ENCODE results near the gene EDRF1.

DNA sequence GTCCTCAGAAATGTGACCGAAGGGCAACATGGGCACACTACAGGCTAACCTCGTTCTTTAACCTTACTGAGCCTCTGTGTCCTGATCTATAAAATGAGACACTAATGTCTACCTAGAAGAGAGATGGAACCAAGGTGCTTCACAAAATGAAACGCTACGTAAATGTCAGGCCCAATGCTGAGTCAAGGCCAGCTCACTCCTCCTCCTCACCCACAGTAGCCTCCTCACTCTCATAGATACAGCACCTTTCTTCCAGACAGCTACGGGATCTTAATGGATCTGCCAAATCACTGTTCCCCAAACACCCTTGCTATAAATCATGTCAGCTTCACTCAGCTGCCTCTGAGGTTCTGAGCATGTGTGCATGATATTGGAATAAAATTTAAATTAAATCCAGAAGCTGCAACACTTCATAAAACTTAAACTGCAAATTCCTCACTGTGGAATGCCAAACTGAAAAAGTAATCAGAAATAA is 14.6 kb upstream of the CPXM2 start:
- RRBS, result no CpG with 5 or more reads among the region's 5 CpGs

DNA sequence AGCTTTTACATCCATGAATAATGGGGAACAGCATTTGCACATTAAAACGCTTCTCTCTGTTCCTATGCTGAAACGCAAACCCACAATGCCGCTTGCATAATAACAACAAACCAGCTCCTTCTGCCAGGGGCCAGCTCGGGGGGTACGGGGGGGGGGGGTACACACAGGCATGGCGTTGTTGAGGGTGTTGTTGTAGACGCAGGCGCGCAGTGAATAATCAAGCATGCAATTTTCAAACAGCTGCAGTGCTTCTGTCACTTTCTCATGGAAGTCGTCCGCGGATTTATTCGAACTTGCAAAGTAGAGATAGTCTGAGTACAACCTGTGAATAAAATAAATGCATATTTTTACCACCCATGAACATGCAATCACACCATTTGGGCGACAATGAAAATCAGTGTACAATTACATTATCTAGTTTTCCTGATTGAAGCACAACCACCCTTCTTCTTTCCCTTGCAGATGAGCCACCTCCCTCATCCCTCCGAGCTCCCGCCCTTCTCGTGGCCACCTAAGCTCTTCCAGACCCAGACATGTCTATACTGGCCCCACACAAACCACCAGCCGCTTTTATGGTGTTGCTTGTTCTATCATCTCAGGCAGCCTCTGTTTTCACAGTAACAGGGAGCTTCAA is 72.2 kb downstream of the CHST15 start:
- RRBS, result no CpG with 5 or more reads among the region's 18 CpGs

GRCh38 chr10:124064755-124065225 is 28.6 kb downstream of the CHST15 start:
- RRBS, result no CpG with 5 or more reads among the region's 8 CpGs

DNA sequence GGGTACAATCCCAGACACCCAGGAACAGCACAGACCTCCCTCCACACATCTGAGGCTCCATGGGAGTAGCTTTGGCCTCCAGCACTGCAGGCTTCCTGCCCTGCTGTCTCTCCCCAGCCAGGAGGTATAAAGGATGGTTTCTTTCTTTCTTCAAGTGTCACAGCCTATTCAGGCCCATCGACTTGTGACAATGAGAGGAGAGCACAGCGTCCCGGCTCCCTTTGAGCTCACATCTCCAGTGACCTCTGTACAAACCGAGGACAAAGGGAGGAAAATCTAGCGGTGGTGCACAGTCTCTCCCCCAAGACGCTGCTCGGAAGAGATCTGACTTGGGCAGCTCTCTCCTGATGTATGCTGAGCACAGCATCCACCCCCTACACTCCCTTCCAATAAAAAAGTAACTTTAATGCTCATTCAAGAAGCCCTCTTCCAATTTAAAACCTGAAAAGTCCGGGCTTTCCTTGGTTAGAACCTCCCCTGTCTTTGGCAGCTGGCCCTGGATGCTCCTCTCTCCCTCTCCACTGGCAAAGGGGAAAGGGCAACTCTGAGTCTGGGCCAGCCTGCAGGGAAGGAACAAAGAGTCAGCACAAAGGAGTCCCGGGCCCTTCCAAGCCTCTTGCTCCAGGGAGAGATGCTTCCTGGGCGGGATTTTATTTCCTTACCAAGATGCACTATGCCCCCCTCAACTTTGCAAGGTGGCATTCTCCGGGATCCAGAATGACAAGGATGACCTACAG is 18.0 kb downstream of the CHST15 start:
- RRBS, result no CpG with 5 or more reads among the region's 11 CpGs

DNA sequence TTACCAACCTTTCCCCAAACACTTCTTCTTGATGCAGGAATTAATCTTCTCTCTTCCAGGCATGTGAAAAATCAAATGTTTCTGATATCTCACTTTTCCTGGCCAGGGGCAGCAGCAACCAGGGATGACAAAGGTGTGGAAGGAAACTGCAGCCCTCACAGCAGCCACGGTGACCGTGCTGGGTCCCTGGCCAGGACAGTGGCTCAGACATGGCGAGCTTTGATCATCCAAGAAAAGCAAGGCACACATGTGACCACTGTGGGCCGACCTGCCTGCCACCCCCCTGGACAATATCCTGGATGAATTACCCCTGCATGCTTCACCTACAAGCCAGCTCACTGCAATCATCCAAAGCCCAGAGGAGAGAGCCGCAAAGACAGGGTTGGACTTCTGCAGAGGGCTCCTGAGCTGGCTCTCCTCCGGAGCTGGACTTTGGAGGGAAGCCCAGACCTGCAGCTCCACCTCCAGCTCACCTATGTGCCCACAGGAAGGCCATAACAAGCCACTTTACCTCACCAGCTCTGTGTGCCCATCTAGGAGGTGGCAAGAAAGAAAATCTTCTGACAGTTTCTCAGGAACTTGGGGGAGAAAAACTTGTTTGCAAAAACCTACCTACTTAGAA is 2.7 kb downstream of the CHST15 start:
- RRBS, result no CpG with 5 or more reads among the region's 6 CpGs

GRCh38 chr10:124138408-124138681 is 44.9 kb upstream of the CHST15 start:
- RRBS, result no CpG with 5 or more reads among the region's 1 CpG

GRCh38 chr10:124143468-124144052 is 50.2 kb upstream of the CHST15 start:
- RRBS, result no CpG with 5 or more reads among the region's 8 CpGs

GRCh38 chr10:124152526-124153793 is 59.6 kb upstream of the CHST15 start:
- RRBS, result no CpG with 5 or more reads among the region's 38 CpGs

- RRBS, result no CpG with 5 or more reads among the region's 2 CpGs
These were observed 1.6 kb upstream of the OAT start for GRCh38 chr10:124420206-124420752.

DNA sequence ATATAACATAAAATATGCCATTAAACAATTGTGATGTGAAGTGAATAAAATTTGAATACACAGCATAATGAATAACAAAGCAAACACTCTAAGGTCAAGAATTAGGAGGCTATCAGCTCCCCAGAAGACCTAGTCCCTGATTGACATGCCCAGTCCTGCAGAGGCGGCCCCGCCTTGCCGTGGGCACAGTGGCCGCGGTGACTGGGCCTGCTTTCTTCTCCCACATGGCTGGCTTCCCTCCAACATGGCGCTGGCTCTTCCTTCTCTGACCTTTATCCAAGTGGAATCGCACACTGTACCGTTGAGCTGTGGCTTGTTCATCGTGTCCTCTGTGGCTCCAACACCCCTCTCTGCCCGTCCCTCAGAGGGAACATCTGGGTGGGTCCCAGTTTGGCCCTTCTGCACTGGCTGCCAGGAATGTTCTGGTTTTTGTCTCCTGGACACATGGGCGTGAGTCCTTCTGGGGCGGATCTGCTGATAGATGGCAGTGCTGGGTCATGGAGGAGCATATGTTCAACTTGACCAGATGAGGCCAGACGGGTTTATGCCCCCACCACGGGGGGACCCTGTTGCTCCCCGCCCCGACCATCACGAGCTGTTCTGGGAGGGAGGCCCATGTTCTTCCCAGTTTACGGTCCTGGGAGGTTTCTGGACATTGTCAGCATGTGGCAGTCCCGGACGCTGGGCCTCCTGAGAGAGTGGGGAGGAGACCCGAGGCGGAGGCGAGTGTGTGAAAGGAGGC is 63.4 kb downstream of the LHPP start:
- RRBS, result no CpG with 5 or more reads among the region's 23 CpGs

- RRBS, result 78% methylated on average over 3 of the region's 25 CpGs
These were observed 138.4 kb downstream of the FAM53B start for GRCh38 chr10:124605501-124606357.

DNA sequence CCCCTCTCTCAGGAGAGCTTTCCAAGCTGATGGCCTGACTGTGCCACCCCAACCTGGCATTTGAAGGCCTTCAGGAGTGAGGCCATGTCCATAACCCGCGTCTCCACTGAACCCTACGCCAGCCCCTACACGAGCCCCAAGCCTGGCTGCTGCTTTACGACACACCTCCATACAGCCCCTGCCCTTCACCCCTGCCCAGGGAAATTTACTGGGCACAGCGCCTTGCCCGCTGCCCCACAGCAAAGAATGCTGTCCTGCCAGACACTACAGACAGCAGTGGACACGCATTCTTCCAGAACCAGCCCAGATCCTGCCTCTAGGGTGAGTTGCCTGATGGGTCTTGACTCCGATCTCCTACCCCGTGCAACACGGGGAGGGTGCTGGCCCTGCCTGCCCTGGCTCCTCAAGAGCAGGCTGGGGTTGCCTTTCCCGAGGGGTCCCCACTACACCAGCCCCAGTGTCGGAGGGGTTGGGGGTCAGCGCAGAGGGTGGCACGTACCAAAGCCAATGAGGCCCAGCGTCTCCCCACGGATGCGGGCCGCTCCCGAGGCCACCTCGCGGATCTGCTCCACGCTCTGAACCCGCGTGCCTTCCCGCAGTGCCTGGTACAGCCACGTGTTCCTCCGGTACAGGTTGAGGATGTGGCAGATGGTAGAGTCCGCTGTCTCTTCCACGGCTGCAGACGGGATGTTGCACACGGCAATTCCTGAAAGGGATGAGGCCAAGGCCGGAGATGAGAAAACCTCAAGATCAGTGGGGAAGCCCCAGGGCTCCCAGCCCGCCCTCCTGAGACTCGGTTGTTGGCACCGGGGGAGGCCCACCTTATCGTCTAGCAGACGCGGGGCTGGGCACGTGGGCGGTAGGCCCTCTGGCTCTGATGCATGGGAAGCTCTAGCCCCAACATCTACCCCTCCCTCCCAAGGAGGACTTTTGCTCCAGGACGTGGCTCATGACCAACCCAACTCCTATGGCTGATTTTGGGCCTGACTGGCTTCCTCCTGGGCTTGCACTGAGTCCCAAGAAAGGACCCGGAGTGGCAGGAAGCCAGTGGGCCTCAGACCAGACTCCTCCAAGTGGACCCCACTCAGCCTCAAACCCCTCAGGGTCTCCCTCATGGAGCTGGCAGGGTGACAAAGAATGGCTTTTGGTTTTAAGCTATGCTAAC is 30.0 kb downstream of the CTBP2 start:
- RRBS, result 92% methylated on average over 4 of the region's 43 CpGs

DNA sequence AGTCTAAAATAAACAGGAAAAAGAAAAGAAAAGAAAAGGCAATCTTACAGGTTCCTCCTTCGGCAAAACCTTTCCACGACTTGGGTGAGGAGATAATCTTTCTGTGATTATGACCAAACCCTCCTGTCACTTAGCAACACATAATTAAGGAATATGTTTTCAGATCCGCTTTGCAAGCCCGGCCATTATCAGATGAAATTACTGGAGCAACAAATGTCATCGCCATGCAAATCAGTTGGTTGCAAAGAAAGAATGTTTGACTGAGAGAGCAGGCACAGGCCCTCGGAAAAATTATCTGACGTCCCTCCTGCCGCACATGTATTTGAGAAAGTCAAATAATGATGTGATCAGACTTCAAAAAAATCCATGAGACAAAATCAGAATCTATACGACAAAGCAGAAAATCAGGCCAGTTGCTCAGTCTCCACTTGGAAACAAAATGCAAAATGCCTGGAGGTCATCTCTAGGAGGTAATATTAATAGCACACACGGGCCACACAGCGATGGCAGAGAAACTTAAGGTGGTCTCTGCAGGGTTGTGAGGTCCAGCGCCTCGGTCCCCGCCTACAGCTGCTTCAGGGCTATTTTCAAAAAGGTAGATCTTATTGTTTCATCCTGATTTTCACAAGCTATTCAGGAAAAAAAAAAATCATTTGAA is 3.2 kb downstream of the CTBP2 start:
- RRBS, result no CpG with 5 or more reads among the region's 14 CpGs

DNA sequence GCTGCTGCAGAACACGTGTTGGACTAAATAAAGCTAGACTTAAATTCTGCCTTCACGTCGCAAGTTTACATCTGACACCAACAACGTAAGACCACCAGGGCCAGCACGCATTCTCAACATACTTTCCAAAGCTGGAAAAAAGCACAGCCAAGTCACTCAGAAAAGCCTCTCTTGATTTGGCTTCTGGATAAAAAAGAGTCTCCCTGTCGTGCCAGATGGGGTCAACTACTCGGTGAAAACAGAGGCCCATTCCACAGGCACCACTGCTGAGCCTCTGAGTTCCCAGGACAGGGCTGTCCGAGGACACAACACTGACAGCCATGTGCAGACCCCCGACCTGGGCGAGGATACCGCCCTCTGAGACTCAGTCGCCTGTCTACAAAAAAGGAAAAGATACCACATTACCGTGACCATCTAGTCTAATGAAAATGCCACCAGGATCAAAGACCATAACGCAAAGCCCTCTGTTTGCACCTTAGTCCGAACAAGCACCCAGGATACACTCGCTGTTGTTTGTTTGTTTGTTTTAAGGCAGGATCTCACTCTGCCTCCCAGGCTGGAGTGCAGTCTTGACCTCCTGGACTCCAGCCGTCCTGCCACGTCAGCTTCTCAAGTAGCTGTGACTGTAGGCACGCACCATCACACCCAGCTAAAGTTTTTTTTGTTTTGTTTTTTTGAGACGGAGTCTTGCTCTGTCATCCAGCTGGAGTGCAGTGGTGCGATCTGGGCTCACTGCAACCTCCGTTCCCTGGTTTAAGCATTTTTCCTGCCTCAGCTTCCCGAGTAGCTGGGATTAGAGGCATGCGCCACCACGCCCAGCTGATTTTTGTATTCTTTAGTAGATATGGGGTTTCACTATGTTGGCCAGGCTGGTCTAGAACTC is 55.5 kb upstream of the CTBP2 start:
- RRBS, result no CpG with 5 or more reads among the region's 25 CpGs

- RRBS, result no CpG with 5 or more reads among the region's 6 CpGs
These were observed 111.7 kb upstream of the CTBP2 start for GRCh38 chr10:125139605-125139995.

GRCh38 chr10:125162388-125163056 is 134.7 kb upstream of the CTBP2 start:
- RRBS, result no CpG with 5 or more reads among the region's 35 CpGs

DNA sequence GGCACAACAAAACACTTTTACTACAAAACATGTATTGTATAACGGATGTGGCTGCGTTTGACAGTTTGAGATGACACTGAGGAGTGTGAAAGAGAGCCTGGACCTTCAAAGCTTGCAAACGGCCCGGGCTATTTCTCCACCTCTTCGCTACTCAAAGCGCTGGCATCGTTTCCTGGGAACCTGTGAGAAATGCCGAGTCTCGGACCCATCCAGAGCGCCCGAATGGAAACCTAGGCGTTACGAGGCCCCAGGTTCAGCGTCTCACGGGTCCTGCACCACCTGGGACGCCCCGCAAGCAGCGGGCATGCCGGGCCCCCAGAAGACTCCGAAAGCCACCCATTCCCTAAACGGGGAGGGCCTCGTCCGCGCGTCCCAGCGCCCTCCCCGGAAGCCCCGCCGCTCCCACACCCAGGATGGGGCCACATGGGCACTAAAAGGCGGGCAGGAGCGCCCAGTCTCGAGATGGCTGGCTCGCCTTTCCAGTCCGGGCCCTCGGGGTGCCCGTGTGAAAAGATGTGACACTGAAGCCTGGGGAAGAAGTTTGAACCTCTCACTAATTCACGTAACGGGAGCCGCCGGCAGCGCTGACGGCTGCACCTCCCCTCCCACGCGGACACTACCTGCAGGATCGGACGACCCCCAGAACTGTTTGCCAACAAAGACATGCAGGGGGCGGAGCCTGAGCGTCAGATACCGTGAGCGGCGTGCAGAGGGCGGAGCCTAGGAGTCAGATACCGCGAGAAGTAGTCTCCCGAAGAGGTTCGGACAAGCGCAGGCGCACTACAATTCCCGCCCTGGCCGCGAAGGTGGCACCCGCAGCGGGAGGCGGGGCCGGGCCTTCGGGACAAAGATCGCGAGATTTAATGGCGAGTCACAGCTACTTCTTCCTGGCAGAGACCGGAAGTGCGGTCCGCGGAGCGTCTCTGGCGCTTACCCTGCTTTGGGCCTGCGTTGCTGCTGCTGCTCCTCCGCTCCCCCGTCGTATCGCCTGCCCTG is at the start of gene EDRF1:
Gene EDRF1, plus strand, starts transcription at position 908 of the 996 bp plus-strand sequence.
- RRBS, result 2% methylated on average over 14 of the region's 80 CpGs

DNA sequence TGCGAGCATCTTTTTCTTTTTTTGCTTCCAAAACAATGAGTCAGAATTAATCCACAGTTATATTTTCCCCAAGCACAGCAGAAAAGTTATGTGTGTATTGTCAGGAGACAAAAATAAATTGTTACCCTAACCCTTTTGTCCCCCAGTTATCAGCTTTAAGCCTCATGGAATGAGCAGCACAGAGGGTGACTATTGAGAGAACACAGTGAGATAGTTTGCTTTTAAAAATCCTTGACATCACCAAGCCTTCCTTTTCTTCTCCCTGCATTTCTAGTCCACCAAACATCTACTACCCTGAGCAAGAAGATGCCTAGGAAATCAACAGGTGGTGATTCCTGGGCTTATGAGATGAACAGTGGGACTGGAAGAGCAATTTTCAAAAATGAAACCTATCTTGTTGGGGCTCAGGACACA is 27.9 kb downstream of the BCCIP start:
- RRBS, result no CpG with 5 or more reads among the region's 1 CpG

GRCh38 chr10:126199239-126199625 is 189.0 kb downstream of the ADAM12 start:
- RRBS, result no CpG with 5 or more reads among the region's 12 CpGs

GRCh38 chr10:126511444-126511658 is 123.1 kb upstream of the ADAM12 start:
- RRBS, result no CpG with 5 or more reads among the region's 3 CpGs

Data from skeletal muscle cell (primary cell).